ENCODE measurements around a stretch of chr12.

DNA sequence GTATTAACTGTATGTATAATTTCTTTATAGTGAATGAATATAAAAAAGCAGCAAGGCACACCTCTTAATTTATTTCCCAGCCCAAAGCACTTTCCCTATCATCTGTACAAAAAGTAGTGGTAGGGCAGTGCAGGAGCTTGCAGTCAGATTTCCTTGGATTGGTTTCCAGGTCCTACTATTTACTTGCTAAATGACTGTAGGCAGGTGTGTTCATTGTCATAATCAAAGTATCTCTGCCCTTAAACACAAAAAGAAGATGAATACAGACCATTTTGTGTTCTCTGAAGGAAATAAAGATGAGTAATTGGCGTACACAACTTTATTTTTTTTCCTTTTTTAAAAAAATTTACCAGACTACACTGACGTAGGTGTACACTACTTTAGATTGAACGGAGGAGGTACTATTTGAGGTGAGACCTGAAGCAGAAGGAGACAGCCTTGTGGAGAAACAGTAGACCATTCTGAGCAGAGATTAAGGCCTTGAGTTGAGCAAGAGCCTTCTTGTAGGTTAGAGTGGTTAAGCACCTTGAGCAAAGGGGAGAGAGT is 2.3 kb downstream of the LEMD3 start:
- PRO-cap: no peak

GRCh38 chr12:65176909-65177460 is 7.6 kb downstream of the LEMD3 start:
- PRO-cap: no peak

DNA sequence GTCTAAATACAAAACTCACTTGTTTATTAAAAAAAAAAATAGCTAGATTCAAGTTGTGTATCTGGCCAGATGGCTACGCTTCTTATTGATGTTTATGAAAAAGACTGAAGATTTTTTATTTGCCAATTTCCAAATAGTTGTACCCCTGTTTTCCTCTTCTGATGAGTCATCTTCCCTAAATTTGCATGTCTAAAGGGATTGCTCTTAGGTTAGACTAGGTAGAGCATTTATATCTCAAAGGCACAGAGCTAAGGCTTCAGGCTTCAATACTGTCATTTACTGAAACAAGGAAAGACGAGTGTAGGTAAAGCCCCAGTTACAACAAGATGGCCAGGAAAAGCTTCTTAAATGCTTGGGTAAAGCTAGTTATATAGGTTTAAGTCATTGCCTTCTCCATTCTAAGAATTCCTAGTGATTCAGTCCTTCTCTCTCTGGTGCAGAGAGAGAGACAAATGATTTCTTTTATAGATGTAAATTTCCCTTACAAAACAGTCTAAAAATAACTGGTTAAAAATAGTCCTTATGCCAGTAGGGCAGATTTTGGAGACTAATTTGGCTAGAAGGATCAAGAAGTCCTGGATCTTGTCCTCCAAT is 26.1 kb downstream of the LEMD3 start:
- PRO-cap: no peak

DNA sequence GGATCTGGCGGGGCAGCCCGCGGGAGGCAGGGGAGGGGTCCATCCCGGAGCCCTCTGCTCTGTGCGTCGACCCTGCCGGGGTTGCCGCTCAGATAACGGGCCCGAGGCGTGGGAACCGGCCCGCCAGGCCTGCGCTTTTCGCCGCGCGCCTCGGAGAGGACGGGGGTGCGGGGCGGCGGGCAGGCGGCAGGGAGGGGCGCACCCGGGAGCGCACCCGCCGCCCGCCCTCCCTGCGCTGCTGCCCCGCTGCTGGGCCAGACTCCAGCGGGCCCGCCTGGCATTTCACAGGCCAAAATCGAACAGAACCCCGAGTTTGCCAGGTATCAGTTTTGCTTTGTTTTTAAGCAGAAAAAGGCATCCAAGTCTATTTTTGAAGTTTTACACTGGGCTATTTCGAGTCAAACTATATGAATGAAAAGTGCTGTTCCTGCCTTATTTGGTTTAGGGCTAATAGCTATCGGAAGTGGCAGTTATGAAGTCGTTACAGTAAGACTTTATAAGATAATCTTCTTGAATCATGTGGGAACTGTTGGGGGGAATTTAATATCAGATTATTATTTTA is 796 bp downstream of the MSRB3 start:
- PRO-cap: no peak

DNA sequence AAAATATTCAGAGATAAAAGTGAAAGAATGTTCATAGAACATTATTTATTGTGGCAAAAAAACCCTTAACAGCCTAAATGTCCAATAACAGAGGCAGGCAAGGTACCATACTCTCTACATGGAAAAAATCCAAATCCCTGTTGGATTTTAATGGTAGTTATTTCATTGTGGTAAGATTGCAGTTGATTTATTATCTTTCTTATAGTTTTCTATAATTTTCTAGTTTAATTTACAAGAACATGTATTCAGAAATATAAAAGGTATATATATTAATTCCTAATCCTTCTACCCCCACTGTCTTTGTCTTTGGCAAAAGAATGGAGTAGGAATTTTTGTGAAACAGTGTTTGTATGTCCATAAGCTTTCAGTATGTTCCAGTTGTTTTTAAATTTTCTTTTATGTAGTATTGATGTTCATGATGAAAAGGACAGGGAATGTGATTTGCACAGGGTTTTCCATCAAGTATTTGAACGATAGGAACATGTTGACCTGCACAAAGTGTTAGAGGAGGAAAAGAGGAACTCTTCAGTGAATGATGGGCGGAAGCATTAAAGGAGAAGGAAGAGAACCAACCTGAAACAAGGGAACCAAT is 112.3 kb downstream of the MSRB3 start:
- PRO-cap: no peak

- PRO-cap: no peak
Measured at GRCh38 chr12:65641915-65642542, 182.3 kb upstream of the HMGA2 start.

GRCh38 chr12:65741982-65743094 is 81.9 kb upstream of the HMGA2 start:
- PRO-cap: bidirectional peak, plus-strand start at chr12:65742224, minus-strand start at chr12:65742201; bidirectional peak, plus-strand start at chr12:65742511, minus-strand start at chr12:65742264

GRCh38 chr12:65881445-65882437 is 57.5 kb downstream of the HMGA2 start:
- PRO-cap: no peak

GRCh38 chr12:65891753-65892611 is 67.7 kb downstream of the HMGA2 start:
- PRO-cap: no peak

GRCh38 chr12:65896767-65897148 is 72.5 kb downstream of the HMGA2 start:
- PRO-cap: no peak

DNA sequence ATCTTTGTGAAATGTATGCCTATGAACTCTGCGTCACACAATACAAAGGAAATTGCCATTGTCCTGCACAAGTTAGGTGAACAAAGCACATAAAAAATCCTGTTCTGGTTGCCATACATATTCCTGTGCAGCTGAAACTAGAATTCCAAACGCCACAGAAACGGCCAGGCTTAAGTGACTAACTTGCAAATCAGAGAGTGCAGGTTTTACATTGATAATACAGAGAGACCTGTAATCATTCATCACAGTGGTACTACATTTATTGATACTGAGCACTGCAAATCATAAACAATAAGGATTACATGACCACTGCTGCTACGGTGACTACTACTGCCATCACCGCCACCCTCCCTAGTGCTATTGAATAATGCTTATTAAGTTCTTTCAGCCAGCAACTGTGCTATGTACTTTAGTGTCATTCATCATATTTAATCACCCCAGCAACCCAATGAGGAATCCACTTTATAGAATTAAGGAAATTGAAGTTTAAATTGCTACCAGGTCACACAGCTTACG is 112.1 kb downstream of the HMGA2 start:
- PRO-cap: no peak

DNA sequence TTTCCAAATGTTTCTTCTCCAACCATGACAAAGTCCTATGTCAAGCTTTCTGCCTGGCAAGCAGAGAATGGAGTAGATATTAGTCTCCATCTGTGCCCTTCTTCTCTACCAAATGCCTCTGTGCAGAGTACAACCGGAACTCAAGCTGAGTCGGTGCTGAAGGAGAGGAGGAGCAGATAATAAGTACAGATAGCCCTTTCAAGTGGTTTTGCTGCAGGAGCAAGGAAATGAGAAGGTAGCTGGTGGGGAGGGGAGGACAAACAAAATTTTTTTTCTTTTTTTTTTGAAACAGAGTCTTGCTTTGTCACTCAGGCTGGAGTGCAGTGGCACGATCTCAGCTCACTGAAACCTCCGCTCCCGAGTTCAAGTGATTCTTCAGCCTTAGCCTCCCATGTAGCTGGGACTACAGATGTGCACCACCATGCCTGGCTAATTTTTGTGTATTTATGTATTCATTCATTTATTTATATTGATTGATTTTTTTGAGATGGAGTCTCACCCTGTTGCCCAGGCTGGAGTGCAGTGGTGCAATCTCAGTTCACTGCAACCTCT is 14.1 kb upstream of the HELB start:
- PRO-cap: no peak

DNA sequence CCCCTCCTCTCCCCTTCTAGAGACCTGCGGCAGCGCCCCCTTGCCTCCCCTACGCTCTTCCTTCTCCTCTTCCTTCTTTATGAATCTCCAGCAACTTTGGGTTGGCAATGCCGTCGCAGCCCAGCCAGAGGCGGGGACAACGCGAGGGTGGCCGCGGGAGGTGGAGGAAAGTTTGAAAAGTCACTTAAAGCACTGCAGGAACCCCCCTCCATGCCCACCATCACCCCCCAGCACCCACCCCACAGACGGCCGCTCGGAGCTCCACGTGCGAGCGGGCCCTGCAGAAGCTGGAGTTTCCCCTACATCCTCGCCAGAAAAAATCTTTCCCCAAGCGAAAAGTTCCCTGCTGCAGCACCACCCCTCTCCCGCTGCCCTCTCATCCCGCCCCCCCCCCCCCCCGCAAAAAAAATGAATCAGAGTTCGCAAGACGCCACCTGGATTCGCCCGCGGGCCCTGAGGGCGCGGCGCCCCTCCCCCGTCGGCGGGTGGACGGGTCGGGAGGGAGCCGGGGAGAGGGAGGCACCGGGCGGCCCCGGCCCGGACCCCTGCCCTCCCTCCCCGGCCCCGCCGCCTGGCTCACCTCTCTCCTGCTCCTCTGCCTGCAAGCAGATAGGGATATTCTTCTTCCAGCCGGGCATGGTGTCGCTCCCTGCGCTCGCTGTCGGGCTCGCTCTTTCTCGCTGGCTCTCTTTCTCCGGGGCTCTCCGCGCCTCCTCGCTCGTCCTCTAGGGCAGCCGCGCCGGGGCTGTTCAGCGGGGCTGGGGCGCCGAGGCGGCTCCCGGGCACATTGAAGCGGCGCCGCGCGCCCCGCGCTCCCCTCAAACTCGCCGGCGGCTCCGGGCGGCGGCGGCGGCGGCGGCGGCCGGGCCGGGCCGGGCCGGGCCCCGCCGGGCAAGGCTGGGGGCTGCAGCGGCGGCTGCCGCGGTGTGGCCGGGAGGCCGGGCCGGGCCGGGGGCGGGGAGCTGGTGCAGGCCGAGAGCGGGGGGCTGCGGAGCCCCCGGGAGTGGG is 200.4 kb upstream of the CAND1 start:
- PRO-cap: unidirectional peak, plus-strand start at position 612 of the sequence

DNA sequence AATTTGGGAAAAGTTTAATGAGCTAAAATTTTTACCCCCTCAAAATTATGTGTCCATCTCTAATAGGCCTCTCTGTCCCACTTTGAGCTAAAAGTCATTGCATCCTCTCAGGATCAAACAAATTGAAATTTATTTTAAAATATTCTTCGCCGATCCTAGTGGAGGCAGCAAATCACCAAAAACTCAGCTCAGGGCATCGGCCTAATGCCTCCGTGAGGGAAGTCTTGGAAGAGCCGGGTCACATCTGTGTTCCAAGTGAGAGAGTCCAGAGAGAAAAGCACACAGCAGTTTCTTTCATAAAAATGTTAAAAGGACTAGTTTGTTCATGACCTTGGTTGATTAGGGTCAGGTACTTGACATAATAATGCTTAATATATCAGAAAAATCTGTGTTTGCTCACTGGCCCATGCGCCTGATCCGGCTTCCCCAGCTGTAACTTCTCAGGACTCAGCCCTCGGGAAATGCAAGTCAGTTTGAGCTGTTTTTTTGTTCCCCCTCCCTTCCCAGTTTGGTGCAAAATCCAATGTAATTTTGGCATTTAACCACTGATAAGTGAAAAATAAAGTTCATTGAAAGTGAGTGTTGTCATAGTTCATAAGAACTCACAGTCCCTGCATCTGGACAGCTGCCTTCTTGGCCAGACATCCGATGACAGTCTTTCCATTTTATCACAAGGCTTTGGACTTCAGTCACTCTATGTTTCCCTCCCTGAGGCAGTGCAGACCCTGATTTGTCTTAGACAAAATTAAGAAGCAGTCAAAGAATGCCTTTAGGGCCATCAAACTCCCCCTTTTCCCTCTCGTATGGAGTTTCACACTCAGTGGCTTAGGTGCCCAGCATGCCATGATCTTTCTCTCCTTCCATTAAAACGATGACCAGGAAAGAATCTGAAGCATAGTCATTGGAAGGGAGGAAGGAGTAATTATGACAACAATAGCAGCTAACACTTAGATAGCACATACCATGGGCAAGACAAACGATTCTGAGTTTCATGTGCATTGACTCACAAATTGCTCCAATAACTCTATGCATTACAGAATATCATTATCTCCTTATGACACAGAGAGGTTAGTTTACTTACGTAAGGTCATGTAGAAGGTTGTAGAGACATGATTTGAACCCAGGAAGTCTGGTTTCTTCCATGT is 161.8 kb downstream of the CAND1 start:
- PRO-cap: no peak

DNA sequence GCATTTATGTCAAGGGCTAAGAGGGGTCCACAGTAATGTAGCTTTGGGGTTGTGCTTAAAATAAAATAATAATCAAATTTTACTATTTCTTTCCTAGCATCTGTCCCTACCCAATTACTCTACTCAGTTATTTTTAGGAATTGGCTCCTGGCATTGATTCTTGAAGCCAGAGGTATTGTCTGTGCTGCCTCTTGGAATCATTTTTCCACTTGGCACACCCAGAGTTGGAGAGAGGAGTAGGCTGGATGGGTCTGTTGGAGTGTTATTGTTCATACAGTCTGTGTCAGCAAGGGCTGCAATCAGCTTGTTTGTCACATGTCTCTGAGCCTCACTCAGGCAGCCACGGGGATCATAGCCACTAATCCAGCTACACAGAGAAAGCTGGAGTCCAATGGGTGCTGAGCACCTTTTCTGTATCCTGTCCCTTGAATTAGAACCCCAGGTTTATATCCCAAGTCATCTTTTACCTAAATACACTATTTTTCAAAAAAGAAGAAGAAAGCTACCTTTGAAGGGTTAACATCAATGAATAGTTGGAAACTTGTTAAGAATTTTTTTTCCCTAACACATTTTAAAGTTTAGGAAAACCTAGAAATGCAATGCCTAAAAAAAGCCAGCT is 176.0 kb upstream of the DYRK2 start:
- PRO-cap: no peak

DNA sequence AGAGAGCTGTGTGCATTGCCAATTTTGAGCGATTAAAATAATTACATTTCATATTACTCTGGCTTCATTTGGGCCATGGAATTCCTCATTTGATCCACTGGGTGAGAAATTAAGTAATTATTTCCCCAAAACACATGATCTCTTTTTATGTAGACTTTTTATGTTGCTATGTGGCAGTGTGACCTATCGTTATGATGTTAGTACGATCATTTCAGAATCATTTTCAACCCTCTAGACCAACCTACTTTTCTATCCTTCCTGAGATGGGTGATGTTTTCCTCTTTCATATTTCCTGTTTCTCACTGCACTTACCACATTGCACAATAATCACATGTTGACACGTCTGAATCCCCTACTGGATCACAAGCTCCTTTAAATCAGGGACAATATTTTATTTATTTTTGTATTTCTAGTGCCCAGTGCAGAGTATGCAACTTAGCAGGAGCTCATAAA is 69.7 kb upstream of the DYRK2 start:
- PRO-cap: no peak

- PRO-cap: no peak
Measured at GRCh38 chr12:68180802-68181519, 21.4 kb upstream of the IFNG start.

DNA sequence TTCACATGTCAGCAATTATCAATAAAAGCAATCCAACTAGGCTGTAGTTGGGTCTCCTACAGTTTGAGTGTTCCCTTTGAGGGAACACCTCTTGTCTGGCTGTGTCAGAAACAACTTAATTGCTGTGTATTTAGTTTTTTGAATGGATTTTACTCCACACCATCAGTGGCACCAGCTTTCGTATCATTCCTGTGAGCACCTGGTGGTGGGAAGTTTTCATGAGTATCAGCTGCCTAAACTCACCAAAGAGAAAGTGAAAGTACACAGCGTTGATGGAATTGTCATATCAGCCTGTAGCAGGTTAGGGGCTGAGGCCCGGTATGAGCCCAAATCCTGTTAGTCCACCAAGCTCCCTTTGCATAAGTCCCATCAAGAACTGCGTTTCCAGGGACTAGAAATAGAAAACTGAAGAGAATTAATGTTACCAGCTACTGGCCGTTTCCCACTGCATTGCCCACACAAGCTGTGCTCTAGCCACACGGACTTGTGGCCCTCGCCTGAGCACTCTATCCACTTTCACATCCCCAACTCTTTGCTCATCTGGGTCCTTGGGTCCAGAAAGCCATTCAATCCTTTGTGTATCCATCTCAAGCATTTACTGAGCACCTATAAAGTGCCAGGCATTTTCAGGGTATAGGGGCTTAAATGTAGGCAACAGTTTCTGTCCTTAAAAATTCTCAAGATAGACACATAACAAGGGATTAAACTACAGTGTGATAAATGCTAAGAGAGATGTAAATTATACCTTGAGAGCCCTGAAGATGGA is 11.1 kb upstream of the IL26 start:
- PRO-cap: no peak

- PRO-cap: no peak
Measured at GRCh38 chr12:68440120-68440446, 107.9 kb upstream of the MDM1 start.

DNA sequence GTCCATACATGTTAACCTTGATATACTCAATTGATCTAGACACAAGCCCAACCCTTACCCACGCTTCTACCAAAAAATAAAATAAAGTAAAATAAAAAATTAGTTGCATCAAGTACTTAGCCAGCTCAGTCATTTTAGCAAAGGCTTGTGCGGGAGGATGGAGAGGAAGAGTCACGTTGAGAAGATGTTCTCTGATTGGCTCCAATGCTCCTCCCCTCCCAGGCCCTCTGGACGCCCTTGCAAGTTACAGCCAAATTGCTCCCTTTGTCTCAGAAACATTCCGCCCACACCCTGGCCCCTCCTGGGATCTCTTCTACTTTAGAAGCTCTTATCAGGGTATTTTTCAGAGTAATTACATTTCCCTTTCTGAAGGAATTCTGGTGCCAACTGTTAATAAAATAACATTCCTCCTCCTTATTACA is 72.0 kb upstream of the RAP1B start:
- PRO-cap: no peak

All from progenitor cell of endocrine pancreas (in vitro differentiated cells).